GM12892 (cell line): ENCODE results near the gene SPATC1L.

- RRBS, result 42% methylated on average over 2 of the region's 33 CpGs
These were observed 41.1 kb upstream of the ADARB1 start for GRCh38 chr21:45033082-45033847.

DNA sequence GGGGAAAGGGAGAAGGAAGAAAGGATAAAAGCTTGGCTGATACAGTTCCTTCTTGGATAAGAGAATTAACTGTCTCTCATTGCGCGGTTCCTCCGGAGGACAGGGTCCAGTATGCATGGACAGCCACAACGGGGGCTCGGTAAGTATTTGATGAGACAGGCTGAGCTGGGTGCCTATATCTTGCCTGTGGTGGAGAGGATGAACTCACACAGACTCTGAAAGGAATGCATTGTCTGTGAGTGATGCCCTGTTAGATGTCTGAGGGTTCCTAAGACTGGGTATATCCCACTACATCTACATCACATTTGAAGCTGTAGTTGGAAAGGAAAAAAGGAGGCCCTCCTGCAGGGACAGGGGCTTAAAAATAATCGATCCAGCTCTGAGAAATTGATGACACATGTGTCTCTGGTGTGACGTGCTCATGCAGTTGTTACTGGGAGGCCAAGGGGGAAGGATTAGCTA lies 1.8 kb downstream of the ADARB1 start:
- RRBS, result no CpG with 5 or more reads among the region's 7 CpGs

DNA sequence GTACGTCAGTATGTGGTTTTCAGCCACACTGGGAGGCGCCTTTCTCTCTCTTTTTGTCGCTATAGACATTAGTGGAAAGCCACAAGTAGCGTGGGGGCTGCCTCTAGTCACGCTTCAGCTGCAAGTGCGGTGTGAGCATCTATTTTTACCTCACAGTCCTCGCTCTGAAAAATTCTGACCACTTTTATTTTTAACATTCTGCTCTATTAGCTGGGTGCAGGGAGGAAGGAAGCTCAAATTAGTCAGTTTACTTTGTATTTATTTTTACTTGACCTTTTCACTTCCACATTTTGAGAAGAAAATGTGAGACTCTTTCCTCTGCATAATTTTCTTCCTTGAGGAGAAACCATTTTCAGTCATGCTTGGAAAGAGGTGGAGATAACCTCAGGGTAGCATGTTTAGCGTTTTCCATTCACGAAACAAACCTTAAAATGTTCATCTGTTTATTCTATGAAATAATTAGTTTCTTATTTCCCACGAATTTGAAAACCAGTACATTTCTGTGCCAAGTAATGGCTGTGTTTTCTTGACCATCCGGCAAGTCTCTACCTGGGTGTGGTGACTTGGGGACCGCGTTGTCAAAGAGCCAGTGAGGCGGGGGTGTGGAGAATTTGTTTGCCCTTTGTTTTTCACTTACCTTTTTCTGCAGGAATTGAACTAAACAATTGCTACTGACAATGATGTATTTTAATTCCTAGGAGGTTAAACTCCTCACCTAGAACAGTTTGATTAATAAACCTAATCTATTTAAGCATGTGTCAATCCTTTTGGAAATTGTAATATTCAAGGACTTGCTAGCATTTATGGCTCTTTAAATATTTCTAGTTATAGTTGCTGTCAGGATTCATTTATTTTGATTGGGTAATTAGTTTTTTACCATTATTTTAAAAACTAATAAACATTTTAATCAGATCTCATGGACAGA lies 35.7 kb downstream of the ADARB1 start:
- RRBS, result no CpG with 5 or more reads among the region's 14 CpGs

- RRBS, result no CpG with 5 or more reads among the region's 11 CpGs
These were observed 58.5 kb downstream of the ADARB1 start for GRCh38 chr21:45132785-45133357.

DNA sequence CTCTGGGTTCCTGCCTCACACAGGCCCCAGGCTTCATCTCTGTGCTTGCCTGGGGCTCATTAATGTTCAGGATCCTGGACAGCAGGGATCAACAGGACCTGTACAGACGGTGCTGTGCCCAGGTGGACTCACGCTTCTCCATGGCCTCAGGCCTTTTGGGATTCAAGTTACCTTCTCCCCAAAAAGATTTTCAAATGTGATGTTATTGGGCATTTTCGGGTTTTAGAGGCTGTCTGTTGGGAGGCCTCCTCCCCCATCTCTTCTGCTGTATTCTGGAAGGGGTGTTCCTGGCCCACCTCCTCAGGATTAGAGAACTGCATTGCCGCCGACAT lies 36.3 kb downstream of the POFUT2 start:
- RRBS, result no CpG with 5 or more reads among the region's 5 CpGs

- RRBS, result 40% methylated on average over 14 of the region's 55 CpGs
These were observed 924 bp downstream of the POFUT2 start for GRCh38 chr21:45286553-45287388.

- RRBS, result no CpG with 5 or more reads among the region's 24 CpGs
These were observed 245 bp downstream of the COL18A1 start for GRCh38 chr21:45405327-45405492.

DNA sequence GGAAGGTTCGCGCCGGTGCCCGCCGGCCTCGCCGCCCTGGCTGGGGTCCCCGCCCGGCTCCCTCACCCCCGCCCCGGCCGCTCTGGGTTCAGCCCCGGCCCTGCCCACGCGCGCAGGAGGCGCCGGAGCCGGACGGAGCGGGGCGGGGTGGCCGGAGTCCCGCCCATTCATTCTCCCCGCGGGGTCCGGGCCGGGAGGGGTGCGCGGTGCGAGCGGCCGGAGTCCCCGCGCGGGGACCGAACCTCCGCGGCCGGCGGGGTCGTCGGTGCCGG lies 464 bp downstream of the COL18A1 start:
- RRBS, result 0% methylated on average over 1 of the region's 44 CpGs

DNA sequence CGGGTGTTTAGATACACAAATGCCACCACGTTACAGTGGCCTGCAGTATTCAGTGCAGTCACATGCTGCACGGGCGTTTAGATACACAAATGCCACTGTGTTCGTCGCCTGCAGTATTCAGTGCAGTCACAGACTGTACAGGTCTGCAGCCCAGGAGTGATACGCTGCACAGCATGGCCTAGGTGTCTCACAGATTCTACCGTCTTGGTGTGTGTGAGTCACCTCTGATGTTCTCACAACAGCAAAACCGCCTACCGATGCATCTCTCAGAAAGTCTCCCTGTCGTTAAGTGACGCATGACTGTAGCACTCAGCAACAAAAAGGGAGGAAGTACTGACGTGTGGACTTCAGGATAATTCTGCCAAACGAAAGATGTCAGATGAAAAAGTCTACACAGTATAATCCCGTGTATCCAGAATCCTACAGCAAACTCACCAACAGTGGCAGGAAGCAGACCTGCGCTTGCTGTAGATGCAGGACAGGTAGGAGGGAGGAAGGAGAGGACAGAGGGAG lies 36.4 kb upstream of the PCBP3 start:
- RRBS, result no CpG with 5 or more reads among the region's 16 CpGs

DNA sequence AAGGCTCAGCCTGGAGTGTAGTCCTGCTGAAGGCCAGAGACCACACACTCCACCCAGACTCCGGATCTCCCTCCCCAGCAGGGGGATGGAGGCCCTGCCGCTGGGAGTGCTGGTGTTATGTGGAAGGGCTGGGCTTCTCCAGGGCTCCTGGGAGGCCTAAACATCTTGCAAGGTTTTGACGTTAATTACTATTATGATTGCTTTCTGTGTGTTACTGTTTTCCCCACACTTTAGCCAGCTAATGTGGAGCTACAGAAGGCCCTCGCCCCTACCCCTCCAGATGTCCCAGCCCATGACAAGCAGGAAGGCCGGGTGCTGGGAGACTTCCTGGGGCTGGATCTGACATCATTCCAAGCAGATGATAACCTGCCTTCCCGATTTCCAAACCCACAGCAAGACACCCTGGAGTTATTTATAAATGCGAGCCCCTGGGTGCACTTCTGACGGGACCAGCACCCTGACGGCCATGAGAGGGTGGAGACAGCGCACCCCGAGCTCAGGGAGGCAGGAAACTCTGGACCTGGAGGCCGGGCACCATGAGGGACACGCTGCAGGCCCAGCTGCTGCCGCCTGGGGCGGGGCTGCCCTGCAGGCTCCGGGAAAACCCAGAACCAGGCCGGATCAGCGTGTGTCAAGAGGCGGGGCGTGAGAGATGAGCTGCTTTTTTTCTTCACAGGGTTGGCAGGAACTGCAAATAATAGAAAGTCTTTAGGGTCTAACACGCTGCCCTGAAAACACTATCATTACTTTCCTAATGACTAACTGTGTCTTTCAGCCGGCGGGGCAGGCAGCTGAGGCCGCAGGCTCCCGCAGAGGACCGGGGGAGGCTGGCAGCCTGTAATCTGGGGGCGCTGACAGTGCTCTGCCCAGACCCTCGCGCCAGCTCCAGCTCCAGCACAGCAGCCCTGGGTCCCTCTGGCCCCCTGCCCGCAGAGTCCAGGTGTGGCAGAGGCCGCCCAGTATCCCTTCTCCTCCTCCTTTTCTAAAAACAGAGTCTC lies 2.6 kb upstream of the PCBP3 start:
- RRBS, result 10% methylated on average over 10 of the region's 31 CpGs

- RRBS, result no CpG with 5 or more reads among the region's 20 CpGs
These were observed 151.2 kb upstream of the COL6A1 start for GRCh38 chr21:45830159-45830881.

DNA sequence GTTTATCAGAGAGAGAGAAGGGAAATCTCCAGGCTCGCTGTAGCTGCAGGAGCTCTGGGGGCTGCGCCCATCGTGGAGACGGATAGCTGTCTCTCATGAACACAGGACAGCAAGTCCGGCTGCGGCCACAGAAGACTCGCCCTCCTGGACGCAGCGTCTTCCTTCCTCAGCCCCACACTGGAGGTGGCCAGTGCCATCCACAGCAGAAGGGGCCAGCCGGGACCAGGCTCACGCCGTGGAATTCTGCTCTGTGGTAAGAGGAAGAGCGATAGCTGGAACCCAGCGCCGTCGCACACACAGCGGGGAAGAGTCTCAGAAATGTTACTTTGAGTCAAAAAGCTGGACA lies 114.0 kb upstream of the COL6A1 start:
- RRBS, result no CpG with 5 or more reads among the region's 17 CpGs

DNA sequence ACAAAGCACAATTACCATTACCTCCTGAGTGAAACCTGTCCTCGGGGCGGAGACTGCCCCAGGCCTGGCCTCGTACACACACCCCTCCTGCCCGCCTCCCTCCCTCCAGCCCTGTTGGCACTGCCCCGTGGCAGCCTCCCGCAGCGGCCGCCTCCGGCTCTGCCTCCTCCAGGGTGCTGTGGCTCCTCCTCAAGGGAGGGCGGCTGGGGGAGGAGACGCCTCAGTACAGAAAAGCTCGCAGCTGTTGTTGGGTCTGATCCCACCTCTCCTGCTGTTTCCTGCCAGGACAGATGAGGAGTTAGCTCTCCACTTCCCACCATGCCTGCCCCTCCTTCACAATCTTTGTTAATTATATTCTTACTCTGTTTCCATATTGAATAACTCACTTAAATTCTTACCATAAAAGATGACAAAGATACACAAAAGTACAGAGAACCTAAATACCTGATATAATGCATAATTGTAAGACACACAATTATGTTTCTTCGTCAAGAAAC lies 30.8 kb upstream of the COL6A1 start:
- RRBS, result no CpG with 5 or more reads among the region's 13 CpGs

DNA sequence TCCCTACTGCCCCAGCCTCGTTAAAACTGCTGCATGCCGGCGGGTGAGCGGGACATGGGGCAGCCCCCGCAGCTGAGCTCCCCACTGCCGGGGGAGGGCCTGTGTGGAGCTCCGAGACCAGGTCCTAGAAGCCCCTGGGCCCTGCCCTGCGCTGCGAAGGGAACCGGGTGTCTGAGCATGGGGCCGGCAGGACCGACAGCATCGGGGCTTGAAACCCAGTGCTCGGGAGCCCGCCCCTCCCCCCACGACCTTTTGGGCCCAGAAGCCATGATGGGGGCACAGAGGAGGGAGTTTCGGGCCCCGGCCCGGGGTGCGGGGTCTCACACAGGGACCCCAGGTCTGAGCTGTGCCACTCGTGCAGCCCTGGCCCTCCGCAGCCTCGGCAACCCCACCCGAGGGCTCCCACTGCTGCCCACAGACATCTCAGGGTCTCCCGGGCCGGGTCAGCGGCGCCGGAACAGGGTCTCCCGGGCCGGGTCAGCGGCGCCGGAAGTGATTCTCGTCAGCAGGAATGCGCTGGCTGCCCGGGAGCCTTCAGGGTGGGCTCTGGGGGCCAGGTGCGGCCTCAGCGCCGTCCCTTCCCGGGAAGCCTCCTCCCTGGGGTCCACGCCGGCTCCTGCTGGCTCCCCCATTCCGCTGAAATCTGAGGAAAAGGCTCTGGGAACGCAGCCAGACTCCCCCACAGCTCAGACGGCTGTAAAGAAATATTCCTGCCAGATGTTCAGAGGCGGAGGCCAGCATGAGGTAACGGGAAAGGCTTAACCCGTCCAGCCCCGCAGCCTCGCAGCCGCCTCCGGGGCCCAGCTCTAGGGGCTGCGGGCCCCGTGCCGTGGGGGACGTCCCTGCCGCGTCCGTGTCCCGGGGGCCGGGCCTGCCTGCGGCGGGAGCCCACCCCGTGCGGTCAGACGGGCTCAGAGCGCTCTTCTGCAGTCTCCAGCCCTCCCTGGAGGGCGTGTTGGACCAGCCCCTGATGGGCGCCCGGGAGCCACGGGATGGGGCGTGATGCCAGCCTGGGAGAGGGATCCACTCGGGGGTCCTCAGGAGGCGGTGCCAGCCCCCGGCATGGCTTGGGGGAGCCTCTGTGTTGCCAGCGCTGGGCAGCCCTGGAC lies 8.8 kb upstream of the COL6A1 start:
- RRBS, result 21% methylated on average over 33 of the region's 77 CpGs

GRCh38 chr21:45987286-45987710 lies 5.7 kb downstream of the COL6A1 start:
- RRBS, result 59% methylated on average over 3 of the region's 21 CpGs

GRCh38 chr21:45990522-45991066 lies 9.0 kb downstream of the COL6A1 start:
- RRBS, result 69% methylated on average over 4 of the region's 17 CpGs

DNA sequence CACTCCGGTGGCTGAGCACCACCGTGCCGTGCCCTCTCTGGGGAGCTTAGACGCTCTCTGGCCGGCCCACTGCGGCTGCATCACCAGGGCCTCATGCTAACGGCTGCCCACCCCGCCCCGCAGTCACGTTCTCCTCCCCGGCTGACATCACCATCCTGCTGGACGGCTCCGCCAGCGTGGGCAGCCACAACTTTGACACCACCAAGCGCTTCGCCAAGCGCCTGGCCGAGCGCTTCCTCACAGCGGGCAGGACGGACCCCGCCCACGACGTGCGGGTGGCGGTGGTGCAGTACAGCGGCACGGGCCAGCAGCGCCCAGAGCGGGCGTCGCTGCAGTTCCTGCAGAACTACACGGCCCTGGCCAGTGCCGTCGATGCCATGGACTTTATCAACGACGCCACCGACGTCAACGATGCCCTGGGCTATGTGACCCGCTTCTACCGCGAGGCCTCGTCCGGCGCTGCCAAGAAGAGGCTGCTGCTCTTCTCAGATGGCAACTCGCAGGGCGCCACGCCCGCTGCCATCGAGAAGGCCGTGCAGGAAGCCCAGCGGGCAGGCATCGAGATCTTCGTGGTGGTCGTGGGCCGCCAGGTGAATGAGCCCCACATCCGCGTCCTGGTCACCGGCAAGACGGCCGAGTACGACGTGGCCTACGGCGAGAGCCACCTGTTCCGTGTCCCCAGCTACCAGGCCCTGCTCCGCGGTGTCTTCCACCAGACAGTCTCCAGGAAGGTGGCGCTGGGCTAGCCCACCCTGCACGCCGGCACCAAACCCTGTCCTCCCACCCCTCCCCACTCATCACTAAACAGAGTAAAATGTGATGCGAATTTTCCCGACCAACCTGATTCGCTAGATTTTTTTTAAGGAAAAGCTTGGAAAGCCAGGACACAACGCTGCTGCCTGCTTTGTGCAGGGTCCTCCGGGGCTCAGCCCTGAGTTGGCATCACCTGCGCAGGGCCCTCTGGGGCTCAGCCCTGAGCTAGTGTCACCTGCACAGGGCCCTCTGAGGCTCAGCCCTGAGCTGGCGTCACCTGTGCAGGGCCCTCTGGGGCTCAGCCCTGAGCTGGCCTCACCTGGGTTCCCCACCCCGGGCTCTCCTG lies 22.0 kb downstream of the COL6A1 start:
- RRBS, result 73% methylated on average over 10 of the region's 80 CpGs

DNA sequence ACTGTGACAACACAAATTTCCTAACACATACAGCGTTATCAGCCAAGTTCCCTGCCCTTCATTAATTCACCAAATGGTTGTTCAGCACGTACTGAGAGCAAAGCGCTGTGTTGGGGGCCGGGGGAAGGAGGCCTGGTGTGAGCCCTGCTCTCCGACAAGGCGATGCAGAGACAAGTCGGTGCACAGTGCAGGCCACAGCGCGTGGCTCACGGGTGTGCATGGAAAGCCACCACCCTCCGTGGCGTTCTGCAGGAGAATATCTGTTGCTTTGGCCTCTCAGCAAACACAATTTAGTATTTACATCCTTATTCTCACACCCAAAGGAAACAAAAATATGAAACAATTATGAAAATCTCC lies 31.7 kb upstream of the COL6A2 start:
- RRBS, result no CpG with 5 or more reads among the region's 12 CpGs

- RRBS, result 71% methylated on average over 11 of the region's 28 CpGs
These were observed 1.0 kb downstream of the FTCD start for GRCh38 chr21:46154246-46154892.

GRCh38 chr21:46183641-46184585 lies at the start of gene SPATC1L:
TSS of gene SPATC1L (minus strand) at chr21:46184459.
- RRBS, result 3% methylated on average over 4 of the region's 30 CpGs